HL-60 (cell line): ENCODE measurements around the gene KRTAP5-7.

- RRBS, result no CpG with 5 or more reads among the region's 9 CpGs
Measured at GRCh38 chr11:71526929-71527450, at the start of gene KRTAP5-7. Gene KRTAP5-7, plus strand, starts transcription at chr11:71527267.

DNA sequence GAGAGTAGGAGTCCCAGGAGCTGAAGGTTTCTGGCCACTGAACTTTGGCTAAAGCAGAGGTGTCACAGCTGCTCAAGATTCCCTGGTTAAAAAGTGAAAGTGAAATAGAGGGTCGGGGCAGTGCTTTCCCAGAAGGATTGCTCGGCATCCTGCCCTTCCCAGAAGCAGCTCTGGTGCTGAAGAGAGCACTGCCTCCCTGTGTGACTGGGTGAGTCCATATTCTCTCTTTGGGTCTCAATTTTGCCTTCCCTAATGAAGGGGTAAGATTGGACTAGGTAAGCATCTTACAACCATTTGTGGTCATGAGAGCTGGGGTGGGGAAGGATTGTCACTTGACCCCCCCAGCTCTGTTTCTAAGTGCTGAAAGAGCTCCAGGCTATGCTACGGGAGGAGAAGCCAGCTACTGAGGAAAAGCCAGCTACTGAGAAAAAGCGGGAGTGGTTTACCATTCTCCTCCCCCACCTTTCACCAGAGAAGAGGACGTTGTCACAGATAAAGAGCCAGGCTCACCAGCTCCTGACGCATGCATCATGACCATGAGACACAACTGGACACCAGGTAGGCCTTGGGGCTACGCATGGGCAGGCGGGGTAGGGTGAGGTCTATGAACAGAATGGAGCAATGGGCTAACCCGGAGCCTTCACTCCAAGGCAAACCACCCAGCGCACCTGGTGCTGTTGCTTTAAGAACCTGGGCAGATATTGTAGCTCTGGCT, 903 bp downstream of the IL18BP start:
- RRBS, result no CpG with 5 or more reads among the region's 10 CpGs

GRCh38 chr11:72018075-72018705, 19.5 kb downstream of the IL18BP start:
- RRBS, result no CpG with 5 or more reads among the region's 10 CpGs

- RRBS, result no CpG with 5 or more reads among the region's 5 CpGs
Measured at GRCh38 chr11:72208997-72209385, 7.6 kb upstream of the FOLR2 start.

GRCh38 chr11:72217746-72218264, 1.2 kb downstream of the FOLR2 start:
- RRBS, result no CpG with 5 or more reads among the region's 3 CpGs

DNA sequence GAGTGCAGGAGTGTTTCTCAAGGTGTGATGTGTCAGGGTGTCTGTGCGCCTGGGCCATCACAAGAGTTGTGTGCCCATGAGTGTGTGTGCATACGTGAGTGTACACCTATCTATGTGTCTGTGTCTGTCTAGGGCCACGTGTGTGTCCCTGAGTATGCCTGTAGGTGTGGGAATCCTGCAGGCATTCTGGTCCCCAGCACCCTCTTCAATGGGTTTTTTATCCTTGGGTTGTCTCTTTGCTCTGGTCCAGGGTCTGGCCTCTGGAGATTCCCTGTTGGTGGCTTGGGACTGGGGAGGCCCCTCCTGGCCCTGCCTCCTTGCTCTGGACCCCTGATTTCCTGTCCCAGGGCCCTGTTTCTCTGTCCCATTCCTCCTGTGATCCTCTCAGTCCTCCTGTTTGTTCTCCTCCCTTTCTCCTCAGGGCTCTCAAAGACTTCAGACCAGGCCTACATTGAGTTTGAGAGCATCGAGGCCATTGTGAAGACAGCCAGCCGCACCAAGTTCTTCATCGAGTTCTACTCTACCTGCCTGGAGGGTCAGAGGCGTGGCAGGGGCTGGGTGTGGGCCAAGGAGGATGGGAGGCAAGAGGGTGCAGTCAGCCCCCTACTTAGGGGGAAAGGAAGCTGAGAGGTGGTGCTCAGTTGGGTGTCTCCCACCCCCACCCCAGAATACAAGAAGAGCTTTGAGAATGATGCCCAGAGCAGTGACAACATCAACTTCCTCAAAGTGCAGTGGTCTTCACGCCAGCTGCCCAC, 9.5 kb downstream of the INPPL1 start:
- RRBS, result no CpG with 5 or more reads among the region's 8 CpGs

DNA sequence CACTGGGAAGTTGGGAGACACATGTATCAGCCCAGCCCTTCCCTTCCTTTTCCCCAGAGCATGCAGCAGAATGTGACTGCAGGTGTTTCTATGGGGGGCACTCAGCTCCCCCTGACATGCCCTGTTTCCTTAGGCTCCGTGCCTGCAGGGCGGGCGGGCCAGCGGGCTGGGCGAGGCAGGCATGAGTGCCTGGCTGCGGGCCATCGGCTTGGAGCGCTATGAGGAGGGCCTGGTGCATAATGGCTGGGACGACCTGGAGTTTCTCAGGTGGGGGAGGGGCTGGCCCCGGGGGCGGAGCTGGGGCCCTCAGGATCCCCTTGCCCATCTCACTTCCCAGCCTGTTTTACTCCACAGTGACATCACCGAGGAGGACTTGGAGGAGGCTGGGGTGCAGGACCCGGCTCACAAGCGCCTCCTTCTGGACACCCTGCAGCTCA, 6.0 kb downstream of the PHOX2A start:
- RRBS, result 26% methylated on average over 2 of the region's 14 CpGs

DNA sequence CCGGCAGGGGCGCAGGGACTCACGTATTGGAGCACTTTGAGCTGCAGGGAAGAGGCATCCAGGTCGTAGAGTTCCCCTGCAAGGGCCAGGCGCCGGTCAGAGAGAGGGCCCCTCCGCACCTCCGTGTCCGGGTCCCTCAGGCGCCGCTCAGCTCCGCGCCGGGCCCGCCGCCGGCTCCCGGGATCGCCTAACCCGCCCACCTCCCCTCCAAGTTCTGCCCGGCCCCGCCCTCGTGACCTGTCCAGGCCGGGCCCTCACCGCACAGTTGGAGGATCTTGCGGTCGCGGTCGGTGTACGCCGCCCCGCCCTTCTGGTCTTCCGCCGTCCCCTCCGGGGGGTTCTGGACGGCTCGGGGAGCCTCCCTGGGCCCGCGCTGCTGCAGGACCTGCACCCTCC, 84.1 kb downstream of the PDE2A start:
- RRBS, result 4% methylated on average over 16 of the region's 39 CpGs

GRCh38 chr11:72592006-72592508, 82.2 kb downstream of the PDE2A start:
- RRBS, result no CpG with 5 or more reads among the region's 7 CpGs

DNA sequence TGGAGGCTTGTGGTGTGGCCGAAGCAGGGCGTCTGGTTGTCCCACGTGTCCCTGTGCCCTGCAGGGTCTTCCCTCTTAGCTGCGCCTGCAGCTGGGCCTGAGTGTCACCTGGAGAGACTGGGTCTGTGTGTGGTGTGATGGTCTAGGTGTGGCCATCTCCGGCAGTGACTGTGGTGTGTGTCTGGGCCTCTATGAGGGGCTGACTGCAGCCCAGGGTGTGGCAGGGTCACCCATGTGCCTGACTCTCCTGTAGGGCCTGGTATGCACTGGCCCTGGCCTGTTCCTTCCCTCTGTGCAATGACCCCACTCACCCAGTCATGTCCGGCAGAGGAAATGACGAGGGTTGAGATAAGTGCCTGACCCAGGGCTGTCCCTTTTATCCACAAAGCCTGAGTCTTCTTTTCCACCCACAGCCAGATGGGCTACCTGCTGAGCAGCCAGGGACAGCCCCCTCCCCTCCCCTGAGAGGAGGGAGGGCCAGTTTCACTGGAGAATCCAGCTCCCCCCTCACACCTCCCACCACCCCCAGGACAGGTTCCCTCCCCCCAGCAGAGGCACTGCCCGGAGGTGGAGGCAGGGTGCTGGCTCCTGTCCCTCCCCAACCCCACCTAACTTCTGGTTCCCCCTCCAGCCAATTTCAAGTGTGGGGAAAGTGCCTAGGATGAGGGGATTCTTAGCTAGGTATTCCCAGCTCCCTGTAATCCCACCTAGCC, 41.8 kb downstream of the PDE2A start:
- RRBS, result no CpG with 5 or more reads among the region's 8 CpGs

GRCh38 chr11:72641810-72642141, 32.4 kb downstream of the PDE2A start:
- RRBS, result 91% methylated on average over 1 of the region's 12 CpGs

- RRBS, result 91% methylated on average over 4 of the region's 18 CpGs
Measured at GRCh38 chr11:72684901-72685800, 10.9 kb upstream of the PDE2A start.

- RRBS, result 18% methylated on average over 1 of the region's 10 CpGs
Measured at GRCh38 chr11:72738787-72739411, 13.3 kb downstream of the ARAP1 start.

DNA sequence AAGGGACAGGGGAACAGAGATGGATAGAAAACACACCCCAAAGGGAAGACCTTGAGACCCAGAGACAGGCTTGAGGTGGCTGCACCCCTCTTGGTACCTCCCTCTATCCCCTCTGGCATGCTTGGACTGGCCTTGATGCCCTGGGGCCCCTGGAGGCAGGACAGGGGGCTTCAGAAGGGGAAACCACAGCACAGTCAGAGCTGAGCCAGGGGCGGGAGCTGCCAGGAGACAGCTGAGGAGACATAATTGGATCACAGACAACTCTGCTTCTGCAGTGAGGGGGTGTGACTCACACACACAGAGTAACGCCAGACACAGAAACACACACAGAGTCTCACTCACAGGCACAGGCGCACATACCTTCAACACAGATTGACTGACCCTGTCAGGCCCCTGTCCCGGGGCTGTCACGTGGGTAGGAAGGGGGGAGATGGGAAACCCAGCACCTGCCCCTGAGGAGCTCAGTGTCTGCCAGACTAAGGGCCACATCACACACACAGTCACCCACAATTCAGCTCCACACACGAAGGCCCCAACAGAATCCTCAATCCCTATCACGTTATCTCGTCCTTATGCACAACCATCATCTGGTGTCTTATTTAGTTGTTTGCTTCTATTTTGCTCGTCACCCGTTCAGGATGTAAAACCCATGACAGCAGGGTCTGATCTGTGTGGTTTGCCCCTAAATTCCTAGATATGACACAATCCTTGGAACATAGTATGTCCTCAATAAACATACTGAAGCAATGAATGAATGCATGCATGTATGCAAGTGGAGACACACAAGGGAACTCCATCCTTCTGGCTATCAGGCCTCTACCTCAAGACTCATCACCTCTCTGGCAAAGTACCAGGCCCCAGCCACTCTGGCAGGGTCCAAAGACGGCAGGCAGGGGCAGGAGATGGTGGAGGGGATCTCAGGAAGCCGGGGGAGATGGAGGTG, 20.4 kb downstream of the STARD10 start:
- RRBS, result no CpG with 5 or more reads among the region's 12 CpGs

DNA sequence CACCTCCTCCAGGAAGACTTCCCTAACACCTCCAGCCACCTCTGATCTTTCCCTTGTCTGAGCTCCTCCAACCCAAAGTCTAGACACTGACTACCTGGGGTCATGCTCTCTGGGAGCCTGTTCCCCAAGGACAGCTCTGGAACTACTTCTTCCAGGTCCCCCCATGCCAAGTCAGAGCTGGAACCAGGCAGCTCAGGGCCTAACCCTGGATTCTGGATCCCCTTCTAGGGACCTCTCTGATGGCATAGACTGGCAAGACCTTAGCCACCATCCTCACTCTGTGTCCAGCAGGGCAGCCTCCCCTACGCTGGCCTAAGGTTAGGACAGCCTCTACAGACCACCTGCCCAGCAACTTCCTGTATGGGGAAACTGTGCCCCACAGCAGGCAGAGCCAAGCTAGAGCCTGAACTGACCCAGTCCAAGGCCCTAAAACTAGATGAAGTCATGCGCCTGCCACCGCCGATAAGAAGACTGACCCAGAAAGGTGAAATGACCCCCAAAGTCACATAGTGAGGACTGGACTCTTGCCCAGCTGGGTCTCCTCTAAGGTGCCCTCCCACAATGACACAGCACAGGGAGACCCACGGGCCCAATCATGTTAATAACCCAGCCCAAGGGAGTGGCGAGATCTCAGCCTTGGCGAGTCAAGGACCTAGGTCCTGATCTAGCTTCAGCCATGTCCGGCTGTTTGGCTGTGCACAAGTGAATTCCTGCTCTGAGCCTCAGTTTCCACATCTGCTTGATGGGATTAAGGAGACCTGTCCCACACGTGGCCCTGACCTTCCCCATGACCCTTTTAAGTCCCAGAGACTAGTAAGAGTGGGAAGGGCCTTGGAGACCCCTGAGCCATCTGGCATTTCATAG, 17.7 kb downstream of the STARD10 start:
- RRBS, result no CpG with 5 or more reads among the region's 9 CpGs

- RRBS, result no CpG with 5 or more reads among the region's 5 CpGs
Measured at GRCh38 chr11:72782140-72782523, 11.7 kb downstream of the STARD10 start.

DNA sequence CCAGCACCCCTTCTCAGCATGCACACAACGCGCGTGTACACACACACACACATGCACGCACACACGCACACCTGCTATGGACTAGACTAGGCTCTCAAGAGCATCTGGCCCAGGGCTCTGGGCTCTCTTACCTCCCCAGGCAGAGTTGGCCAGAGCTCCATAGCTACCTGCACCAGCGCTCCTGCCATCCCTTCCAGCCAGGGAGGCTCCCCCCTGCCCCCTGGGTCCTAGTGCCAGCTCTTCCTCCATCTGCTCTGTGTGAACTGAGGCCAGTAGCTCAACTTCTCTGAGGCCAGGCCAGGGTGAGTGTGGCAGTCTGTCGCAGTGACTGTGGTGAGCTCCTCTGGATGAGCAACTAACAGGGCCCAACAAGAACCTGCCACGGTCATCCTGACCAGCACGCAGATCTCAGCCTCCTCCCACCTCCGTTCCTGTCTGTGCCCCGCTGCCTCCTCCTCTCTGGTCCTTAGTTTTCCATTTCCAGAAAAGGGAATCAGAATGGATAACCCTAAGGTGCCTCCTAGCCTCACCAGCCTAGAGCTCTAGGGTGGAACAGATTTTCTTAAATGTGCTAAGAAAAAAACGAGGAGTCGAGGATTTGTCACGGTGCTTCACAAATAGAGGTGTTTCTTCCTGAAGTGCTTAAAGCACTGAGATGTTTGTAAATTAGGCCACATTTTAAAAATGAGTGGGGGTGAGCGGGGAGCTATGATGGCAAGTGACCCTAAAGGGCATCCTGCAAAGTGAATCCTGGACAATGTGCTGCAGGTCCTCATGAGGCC, 11.1 kb downstream of the STARD10 start:
- RRBS, result no CpG with 5 or more reads among the region's 15 CpGs

GRCh38 chr11:72812376-72812794, 1.8 kb upstream of the ATG16L2 start:
- RRBS, result no CpG with 5 or more reads among the region's 2 CpGs

- RRBS, result 4% methylated on average over 10 of the region's 21 CpGs
Measured at GRCh38 chr11:73140496-73141027, 1.6 kb downstream of the FCHSD2 start.

GRCh38 chr11:73157135-73158209, 15.4 kb upstream of the FCHSD2 start:
- RRBS, result no CpG with 5 or more reads among the region's 9 CpGs